Left lung (tissue), 1 donor: ENCODE measurements around a stretch of chr3.

DNA sequence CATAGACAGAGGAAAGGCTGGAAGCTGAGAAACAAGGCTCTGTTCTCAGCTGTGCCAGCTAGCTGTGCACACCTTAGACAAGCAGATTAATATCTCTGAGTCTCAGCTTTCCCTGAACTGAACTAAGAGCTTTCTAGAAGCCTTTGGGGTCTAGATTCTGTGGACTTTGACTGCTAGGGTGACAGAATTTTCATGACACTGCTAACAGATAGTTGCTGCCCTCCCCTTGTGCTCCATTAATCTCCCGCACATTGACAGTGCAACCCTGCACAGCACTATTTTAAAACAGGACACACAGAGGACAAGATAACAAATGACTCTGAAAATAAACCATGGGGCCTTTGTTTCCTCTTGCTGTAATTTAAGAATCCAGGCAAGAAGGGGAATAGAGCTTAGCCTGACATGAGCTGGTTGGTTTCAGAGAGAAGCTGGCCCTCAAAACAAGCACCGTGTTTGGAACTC is 67.5 kb downstream of the ATP13A5 start:
- PRO-cap: no peak

DNA sequence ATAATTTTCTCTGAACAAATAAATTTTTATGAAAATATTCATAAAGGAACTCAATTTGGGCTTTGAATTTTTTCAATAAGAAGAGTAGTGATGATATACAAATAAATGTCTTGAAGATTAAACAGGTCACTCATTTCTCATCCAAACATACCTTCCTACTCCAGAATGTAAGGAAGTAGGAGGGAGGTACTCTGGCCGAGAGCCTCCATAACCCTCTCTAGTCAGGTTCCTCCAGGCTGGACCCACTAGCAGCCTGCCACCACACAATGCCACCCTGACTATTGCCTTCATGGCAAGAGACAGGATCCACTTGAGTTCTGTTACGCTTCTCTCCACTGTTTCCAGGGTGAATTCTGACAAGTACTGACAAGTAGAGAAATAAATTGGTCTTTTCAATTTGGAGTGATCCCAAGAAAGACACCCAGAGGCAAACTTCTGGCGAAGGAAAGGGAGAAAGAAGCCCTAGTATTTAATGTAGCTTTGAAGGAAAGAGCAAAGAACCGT is 33.0 kb upstream of the ATP13A5 start:
- PRO-cap: no peak

GRCh38 chr3:193589982-193590555 is 2.9 kb upstream of the OPA1 start:
- PRO-cap: no peak

DNA sequence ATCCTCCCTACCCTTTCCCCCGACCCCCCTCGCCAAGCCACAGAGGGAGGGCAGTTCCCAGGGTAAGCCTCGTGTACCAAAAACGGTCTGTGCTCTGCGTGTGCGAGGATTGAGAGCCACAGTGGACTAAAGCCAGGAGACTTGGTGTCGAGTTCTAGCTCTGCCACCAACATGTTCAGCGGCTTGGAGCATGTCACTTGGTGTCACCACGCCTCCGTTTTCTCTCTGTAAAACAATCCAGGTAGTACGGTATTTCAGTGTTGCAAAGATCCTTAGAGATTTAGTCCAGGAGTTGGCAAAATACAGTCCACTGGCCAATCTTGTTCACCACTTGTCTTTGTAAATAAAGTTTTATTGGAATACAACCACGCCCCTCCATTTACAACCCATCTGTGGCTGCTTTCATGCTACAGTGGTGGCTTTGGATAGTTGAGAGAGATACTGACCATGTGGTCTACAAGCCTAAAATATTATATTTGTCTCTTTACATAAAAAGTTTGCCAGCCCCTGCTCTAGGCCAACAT is 250.1 kb downstream of the OPA1 start:
- PRO-cap: no peak

GRCh38 chr3:193980449-193980950 is 155.4 kb upstream of the HES1 start:
- PRO-cap: no peak

DNA sequence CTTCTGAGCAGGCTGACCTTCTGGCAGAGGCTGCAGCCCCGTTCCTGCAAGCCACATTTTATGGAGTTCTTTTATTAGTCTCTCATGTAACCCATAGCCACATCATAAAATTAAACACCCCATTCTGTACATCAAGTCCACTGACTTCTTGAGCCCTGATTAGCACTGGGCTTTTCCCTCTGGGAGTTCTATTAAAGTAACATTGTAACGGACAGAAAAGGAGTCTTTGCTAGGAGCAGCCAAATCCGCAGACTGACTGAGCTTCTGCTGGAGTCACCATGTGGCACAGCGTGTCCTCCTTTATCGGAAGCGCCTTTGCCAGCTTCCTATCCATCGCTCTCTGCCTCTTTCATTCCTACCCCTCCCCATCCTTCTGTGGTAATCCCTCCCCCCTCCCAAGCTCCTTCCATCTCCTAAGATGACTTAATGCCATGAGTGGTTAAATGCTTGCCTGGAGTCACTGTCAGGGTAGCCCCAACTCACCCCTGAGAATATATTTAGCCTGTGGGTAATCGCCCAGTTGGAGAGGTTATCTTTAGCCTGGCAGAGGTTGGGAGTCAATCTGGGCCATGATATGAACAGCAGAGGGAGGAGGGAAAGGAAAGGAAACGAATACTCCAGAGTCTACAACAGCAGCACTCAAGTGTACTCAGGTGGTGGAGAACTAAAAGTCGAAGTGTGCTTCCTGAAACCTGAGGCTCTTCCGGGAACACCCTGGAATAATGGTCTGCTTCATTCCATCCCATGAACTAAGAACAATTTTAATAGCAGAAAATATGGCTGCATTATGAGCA is 138.3 kb upstream of the HES1 start:
- PRO-cap: no peak

- PRO-cap: no peak
Observed at GRCh38 chr3:194101912-194102883, 33.8 kb upstream of the HES1 start.

GRCh38 chr3:194136746-194137393 is 922 bp downstream of the HES1 start:
- PRO-cap: bidirectional peak, plus-strand start at chr3:194137224, minus-strand start at chr3:194137171

GRCh38 chr3:194140506-194141137 is 4.7 kb downstream of the HES1 start:
- PRO-cap: bidirectional peak, plus-strand start at chr3:194140979, minus-strand start at chr3:194140855

DNA sequence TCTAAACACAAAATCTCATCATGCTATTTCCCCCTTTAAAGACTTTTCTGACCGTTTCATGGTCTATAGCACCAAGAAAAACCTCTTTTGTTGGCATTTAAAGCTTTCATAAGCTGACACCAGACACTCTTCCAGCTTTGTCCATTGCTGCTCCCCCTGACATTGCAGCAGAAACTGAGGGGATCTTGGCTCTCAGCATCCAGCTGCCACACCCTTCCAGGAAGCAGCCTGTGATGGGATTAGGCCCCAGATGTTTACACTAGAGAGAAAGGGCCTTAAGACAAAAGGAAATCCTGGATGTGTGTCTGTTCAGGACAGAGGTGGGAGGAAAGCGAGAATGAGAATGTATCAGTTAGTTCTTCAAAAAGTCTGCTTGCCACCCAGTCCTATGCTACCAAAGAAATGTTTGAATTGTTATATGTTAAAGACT is 58.7 kb downstream of the HES1 start:
- PRO-cap: no peak

- PRO-cap: no peak
Observed at GRCh38 chr3:194402068-194402384, 3.0 kb upstream of the GP5 start.

GRCh38 chr3:194571378-194572093 is 61.7 kb downstream of the TMEM44 start:
- PRO-cap: no peak

GRCh38 chr3:194574841-194575514 is 58.2 kb downstream of the TMEM44 start:
- PRO-cap: no peak

DNA sequence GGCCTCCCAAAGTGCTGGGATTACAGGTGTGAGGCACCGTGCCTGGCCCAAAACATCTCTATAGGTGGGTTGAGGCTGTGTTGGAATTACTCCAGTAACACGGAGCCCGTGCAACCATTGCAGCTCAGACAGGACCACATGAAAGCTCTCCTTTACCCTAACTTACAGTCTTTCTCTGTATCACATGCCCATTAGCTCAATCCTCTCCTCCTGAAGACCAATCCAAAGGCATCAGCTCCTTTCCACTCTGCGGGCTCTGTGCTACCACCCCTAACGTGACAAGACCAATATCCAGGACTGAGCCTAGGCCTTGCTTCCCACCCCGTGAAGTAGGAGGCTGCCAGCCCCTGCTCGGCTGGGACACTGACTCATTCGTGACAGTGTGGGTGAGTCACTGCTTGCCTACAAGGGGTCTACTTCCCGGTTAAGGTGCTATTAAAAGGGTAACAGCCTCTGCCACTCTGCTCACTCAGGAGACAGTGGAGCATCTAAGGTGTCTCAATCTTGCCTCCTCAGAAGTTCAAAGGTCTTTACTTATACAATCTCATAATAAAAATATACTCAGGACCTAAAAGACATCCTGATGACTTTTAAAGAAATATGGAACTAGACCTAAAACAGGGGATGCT is 55.2 kb downstream of the TMEM44 start:
- PRO-cap: no peak

DNA sequence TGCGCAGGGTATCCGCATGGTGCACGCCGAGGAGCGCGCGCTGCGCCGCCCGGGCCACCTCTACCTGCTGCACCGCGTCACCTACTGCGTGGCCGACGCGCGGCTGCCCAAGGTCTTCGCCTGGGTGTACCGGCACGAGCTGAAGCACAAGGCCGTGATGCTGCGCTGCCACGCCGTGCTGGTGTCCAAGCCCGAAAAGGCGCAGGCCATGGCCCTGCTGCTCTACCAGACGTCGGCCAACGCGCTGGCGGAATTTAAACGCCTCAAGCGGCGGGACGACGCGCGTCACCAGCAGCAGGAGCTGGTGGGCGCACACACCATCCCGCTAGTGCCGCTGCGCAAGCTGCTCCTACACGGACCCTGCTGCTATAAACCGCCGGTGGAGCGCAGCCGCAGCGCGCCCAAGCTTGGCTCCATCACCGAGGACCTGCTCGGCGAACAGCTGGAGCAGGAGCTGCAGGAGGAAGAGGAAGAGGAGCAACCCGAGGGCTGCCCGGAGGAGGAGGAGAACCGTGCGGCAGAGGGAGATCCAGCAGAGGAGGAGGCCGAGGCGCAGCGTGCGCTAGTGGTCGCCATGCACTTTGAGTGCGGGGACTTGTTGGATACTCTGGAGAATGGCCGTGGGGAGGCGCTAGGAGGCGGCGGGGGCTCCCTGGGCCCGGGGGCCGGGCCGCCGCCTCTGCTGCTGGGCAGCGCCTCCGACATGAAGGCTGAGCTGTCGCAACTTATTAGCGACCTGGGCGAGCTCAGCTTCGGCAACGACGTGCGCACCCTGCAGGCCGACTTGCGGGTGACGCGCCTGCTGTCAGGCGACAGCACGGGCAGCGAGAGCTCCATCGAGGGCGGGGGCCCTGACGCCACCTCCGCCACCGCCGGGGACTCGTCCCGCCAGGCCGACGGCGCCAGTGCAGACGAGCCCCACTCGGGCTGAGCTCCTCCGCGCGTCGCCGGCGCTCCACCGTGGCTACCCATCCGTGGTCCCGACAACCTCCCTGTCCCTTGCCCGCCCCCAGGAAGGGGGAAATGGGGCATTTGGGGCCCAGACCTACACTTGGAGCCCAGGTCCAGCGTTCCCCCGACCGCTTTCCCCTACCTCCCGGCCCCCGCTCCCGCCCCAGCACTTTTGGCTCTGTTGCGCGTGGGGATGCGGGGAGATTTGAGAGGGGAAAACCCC is 1.9 kb downstream of the FAM43A start:
- PRO-cap: bidirectional peak, plus-strand start at position 891 of the sequence, minus-strand start at position 786 of the sequence

GRCh38 chr3:194688501-194688988 is 2.9 kb downstream of the FAM43A start:
- PRO-cap: no peak

DNA sequence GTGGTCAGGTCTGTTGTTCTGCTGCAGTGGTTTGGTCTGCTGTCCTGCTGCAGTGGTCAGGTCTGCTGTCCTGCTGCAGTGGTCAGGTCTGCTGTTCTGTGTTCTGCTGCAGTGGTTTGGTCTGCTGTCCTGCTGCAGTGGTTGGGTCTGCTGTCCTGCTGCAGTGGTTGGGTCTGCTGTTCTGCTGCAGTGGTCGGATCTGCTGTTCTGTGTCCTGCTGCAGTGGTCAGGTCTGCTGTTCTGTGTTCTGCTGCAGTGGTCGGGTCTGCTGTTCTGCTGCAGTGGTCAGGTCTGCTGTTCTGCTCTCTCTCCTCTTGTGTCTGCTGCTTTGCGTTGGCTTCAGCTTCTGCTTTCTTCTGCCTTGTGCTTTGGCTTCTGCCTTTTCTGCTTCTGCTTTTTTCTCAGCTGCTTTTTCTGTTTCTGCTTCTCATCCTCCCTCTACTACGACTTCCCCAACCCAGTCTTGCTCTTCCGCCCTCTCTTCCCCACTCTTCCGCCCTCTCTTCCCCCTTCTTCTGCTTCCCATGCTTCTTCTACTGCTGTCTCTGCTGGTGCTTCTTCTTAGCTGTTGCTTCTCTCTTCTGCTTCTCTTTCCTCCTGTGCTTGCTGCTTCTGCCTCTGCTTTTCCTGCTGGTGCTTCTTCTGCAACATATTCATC is 50.7 kb downstream of the FAM43A start:
- PRO-cap: no peak

GRCh38 chr3:194870871-194871151 is 185.1 kb downstream of the FAM43A start:
- PRO-cap: no peak

- PRO-cap: no peak
Observed at GRCh38 chr3:195079883-195081306, 190.6 kb downstream of the XXYLT1 start.

DNA sequence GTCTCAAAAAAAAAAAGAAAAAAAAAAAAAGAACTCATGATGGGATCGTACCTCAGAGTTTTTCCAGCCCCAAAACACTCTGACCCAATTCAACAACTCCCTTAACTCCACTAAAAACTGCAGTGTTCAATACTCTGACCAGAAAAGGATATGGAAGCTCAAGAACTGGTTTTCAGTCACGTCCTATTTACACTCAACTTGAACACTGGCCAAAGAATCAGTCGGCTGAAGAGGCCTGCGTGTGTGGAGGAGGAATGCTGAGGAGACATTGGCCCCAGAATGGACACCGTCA is 91.7 kb downstream of the XXYLT1 start:
- PRO-cap: no peak